Measurements from ENCODE around the genes KRT85, SPRYD3 and MFSD5.

GRCh38 chr12:52367241-52367783 lies at the start of gene KRT85:
TSS of gene KRT85 (minus strand) at chr12:52367481.
- PRO-cap, 2 experiments, result no peak in any of the 2 experiments

DNA sequence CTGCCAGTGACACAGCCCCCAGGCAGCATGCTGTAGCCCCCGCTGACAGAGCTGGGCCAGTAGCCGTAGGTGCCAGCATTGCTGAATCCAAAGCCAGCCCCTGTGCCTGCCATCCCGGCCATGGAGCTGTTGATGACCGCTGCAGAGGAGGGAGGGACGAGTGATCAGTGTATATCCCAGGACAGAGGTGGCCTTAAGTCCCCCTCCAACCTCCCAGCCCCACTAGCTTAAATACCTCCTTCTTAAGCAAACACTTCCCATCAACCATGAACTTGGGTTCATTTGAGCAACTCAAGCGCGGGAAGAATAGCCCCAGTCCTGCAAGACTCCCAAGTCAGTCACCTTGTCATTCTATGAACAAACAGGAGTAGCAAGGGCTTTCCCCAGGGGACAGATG lies 7.0 kb upstream of the KRT72 start:
- PRO-cap, 2 experiments, result no peak in any of the 2 experiments

- PRO-cap, 2 experiments, result no peak in any of the 2 experiments
Measured at GRCh38 chr12:52629569-52629990, 11.2 kb upstream of the KRT73 start.

GRCh38 chr12:52660020-52660333 lies 8.0 kb upstream of the KRT2 start:
- PRO-cap, 2 experiments, result no peak in any of the 2 experiments

DNA sequence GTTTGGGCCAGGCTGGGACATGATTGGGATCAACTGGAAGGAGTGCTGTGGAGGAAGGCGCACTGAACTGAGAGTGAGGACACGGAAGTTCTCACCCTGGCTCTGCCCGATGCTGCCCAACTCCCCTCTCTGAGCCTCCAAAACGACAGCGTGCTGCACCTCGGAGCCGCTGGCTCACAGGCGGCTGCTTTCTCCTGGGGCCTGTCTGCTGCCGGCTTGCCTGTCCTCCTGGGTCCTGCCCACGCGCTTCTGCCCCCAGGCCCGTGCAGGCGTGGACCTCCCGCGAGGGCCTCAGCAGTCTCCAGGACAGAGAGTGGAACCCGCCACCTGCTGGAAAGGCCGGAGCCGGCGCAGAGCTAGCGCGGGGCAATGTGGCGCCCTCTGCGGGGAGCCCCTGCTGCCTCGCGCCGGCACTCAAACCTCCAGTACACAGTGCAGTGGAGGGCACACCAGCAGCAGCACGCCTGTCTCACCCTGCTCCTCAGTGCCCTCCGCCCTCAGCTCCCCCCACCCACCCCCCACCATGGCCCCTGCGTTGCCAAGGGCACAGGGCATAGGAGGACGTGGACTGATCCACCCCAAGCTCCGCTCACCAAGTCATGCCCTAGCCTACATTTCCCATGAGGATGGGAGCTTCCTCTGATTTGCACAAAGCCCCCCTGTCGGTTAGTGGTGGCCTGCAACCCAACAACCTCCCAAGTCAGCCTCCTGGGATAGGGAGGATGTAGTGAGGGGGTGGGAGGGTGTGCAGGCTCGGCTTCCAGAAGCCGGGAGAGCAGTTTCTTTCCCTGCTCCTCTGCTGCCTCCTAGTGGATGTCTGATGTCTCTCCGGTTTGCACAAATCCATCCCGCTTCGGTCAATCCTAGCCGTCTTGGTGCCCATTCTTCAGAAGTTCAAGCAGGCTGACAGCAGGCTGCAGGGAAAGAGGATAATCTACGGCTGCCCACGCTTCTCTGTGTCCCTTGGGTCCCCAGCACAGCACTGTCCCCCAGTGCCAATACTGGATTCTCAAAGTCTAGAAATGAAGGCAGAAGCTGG lies 25.3 kb downstream of the KRT8 start:
- PRO-cap, 2 experiments, result no peak in any of the 2 experiments

DNA sequence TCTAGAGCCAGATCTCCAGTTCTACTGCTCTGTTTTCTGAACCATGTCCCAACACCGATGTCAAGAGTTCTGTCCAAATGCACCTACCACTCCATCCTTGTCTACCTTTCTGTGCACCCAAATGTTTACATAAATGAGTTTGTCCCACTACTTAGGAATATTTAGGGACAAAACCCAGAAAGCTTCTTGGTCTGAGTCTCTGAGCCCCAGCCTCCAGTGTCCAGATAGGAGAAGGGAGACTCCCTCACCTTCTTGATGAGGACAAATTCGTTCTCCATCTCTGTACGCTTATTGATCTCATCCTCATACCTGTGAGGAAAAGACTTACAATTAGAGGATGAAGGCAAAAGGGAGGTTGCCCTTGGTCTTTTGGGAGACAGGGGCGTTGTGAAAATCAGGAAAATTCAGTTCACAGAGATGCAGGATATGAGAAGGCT lies 3.9 kb downstream of the KRT8 start:
- PRO-cap, 2 experiments, result no peak in any of the 2 experiments

GRCh38 chr12:52902324-52902874 lies 2.5 kb downstream of the KRT8 start:
- PRO-cap, 2 experiments, result no peak in any of the 2 experiments

DNA sequence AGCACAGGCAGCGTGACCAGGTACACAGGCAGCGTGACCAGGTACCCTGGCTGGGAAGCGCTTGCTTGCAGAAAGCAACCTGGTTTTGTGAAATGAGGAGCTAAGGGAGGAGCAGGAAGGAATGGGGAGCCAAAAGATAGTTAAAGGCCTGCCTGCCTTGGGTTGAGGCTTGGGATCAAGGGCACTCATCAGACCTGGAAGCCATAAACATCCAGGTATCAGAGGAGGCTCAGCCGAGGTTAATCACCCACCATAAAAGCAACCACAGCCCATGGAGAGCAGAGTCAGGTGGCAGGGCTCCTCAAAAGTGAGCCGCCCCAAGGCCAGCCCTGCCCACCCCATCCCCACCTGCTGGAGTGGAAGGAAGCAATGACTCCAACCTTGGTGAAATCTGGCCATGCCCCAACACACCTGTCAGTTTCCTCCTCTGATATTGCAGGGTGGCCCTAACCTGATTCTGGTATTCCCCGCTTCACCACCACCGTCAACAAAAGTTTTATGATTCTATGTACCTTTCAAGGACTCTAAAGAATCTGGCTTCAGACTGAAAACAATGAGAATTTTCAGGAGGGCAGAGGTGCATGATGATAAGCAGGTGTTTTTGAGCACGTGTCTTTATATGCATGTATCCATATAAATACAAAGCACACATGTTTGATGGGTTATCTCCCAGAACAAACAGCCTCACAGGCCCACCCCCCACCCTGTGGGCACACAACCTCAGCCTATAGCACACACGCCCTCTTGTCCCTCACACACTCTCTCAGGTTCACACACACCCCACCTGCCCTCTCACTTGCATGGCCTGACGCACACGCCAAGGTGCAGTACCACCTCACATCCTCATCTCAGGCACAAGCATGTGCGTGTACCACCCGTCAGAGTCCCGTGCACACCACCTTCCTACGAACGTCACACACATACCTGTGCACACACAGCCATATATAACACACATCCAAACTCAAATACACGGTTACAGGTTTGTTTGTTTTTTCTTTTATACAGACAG lies 8.3 kb upstream of the KRT8 start:
- PRO-cap, 2 experiments, result no peak in any of the 2 experiments

GRCh38 chr12:52942752-52943316 lies 6.1 kb upstream of the KRT18 start:
- PRO-cap, 2 experiments, result no peak in any of the 2 experiments

DNA sequence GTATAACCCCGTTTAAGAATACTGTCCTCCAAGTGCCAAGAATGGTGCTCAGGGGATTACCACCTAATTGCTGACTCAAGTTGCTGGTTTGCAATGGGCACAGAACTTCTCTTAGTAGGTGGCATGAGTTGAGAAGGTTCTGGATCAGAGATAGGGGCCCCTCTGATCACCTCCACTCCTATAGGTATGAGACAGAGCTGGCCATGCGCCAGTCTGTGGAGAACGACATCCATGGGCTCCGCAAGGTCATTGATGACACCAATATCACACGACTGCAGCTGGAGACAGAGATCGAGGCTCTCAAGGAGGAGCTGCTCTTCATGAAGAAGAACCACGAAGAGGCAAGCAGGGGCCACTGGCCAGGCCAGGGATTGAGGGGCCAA lies 1.6 kb downstream of the KRT18 start:
- PRO-cap, 2 experiments, result no peak in any of the 2 experiments

GRCh38 chr12:53055522-53056086 lies 5.7 kb downstream of the TNS2 start:
- PRO-cap, 2 experiments, result no peak in any of the 2 experiments

DNA sequence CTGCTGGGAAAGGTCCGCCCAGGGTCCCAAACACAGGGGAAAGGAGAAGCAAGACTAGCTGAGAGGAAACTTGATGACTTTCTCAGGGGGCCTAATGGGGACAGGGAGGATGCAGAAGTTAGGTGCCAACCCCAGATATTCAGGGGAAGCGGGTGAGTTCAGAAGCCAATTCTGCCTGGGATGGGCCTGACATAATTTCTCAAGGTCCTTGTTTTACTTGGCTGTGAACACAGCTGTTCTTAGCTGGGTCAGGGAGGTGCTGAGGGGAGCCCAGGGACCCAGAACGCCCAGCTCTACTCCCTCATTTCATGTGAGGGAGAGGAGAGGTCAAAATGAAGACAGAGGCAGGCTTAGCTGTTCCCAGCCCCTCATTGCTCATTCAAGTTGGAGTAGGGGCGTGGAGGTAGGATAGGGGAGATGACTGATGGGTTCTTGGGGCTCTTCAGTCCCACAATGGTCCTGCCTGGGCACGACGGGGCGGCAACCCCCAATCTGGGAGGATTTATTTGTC lies 10.5 kb downstream of the SPRYD3 start:
- PRO-cap, 2 experiments, result no peak in any of the 2 experiments

- PRO-cap, 2 experiments, result no peak in any of the 2 experiments
Measured at GRCh38 chr12:53069448-53070340, 9.5 kb downstream of the SPRYD3 start.

- PRO-cap, 2 experiments, result peak in 2 of 2 experiments; most common plus-strand start chr12:53079559 (in 2); most common minus-strand start chr12:53079382 (in 2)
Measured at GRCh38 chr12:53079262-53080230, at the start of gene SPRYD3. TSS of gene SPRYD3 (minus strand) at chr12:53079390.

- PRO-cap, 2 experiments, result no peak in any of the 2 experiments
Measured at GRCh38 chr12:53123103-53123789, 20.0 kb downstream of the SOAT2 start.

DNA sequence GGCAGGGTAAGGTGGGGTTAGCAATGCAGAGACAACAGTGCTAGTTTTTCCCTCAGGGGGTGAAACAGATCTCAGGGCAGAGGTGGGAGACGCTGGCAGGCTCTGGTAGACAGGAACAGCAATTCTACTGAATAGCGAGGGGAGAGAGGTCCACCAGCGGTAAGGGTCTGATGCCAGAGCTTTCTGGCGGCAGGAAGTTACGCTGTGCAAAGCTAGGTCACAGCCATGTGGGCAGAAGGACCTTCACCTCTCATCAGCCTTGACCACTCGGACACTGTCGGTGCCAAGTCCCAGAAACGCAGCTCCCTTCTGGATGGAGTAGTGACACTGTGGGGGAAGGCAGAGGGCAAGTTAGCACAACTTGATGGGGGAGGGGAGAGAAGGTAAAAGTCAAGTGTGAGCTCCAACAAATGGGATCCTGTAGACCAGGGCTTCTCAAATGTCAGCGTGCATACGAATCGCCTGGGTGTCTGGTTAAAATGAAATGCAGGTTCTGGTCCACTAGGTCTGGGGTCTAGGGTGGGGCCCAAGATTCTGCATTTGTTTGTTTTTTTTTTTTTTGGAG lies 10.3 kb upstream of the ZNF740 start:
- PRO-cap, 2 experiments, result no peak in any of the 2 experiments

- PRO-cap, 2 experiments, result peak in 1 of 2 experiments; most common plus-strand start chr12:53252123 (in 1); most common minus-strand start chr12:53252011 (in 1)
Measured at GRCh38 chr12:53251916-53252456, at the start of gene MFSD5. TSS of gene MFSD5 (plus strand) at chr12:53252095.

GRCh38 chr12:53252457-53253205 lies 736 bp downstream of the MFSD5 start:
- PRO-cap, 2 experiments, result no peak in any of the 2 experiments

- PRO-cap, 2 experiments, result peak in 1 of 2 experiments; most common plus-strand start chr12:53324815 (in 1); most common minus-strand start chr12:53324762 (in 1)
Measured at GRCh38 chr12:53324662-53325536, 3.5 kb upstream of the AAAS start.

GRCh38 chr12:53456367-53457528 lies 4.8 kb downstream of the PCBP2 start:
- PRO-cap, 2 experiments, result no peak in any of the 2 experiments

Measured in cerebral cortex (tissue), 2 donors.